Colon Carcinoma Metastatic in the Brain (tissue), 2 donors: Measurements from ENCODE around the genes KIAA1522 and FNDC5.

- PRO-cap, 2 experiments = no peak in any of the 2 experiments
These were observed 1.8 kb upstream of the MARCKSL1 start for GRCh38 chr1:32337730-32338270.

DNA sequence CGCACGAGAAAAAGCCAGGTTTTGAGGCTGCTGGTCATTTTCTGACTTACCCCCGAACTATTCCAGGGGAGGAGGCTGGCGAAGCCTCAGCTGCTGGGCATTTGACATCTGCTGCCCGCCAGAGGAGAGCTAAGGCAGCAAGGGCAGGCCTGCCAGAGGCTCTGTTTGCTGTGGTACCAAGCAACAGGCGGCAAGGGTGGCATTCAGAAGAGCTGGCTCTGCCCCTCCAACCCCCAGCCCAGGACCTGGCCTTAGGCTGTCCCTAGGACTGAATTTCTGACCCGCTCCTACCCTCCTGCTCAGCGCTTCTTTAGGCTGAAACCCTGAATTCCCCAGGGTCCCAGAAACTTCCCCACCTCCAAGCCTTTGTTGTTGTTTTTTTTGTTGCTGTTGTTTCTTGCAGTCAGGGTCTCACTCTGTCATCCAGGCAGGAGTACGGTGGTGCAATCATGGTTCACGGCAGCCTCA lies 1.5 kb upstream of the SYNC start:
- PRO-cap, 2 experiments = no peak in any of the 2 experiments

- PRO-cap, 2 experiments = no peak in any of the 2 experiments
These were observed 7.9 kb upstream of the KIAA1522 start for GRCh38 chr1:32733526-32734294.

GRCh38 chr1:32736893-32737651 lies 4.6 kb upstream of the KIAA1522 start:
- PRO-cap, 2 experiments = peak in 2 of 2 experiments; most common plus-strand start chr1:32737580 (in 2); most common minus-strand start chr1:32737419 (in 1)

GRCh38 chr1:32741173-32742216 lies at the start of gene KIAA1522:
Gene KIAA1522 (plus strand): TSS chr1:32741830.
- PRO-cap, 2 experiments = peak in 2 of 2 experiments; most common plus-strand start chr1:32741539 (in 2); most common minus-strand start chr1:32741476 (in 1)

GRCh38 chr1:32780104-32780393 lies 37.1 kb downstream of the YARS1 start:
- PRO-cap, 2 experiments = no peak in any of the 2 experiments

- PRO-cap, 2 experiments = no peak in any of the 2 experiments
These were observed 18.1 kb downstream of the YARS1 start for GRCh38 chr1:32798996-32799529.

GRCh38 chr1:32870505-32871371 lies at the start of gene FNDC5:
Gene FNDC5 (minus strand): TSS chr1:32870912.
- PRO-cap, 2 experiments = no peak in any of the 2 experiments

DNA sequence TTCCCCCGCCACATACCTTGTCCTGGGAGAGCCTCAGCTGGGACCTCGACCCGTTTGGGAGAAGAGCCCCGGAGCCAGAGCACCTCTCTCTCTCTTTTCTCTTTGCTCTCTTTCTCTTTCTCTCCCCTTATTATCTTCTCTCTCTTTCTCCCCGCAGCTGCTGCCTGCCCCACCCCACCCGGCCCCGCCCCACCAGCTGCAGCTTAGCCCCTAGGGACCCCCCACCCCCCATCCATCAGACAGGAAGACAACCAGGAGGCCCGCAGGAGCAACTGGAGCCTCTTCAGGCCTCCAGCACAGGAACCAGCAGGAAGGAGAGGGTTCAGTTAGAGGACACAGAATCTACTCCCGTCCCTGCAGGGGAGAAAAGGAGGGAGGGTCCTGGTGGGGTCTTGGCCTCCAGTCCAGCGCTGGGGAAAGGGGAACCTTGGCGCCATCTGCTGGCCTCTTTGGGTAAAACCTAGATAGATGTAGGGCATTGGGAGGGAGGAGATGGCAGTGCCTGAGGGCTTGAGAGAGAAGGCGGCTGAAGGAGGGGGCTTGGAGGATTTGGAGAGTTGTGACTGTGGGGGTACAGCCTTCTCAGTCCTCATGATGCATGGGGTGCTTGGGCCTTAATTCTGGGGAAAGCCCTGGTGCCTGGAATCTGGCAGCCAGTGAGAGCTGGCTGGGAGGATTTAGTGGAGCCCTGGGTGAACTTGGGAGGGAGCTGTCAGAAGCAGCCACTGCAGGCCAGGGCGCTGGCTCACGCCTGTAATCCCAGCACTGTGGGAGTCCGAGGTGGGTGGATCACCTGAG lies 1.9 kb upstream of the FNDC5 start:
- PRO-cap, 2 experiments = no peak in any of the 2 experiments

DNA sequence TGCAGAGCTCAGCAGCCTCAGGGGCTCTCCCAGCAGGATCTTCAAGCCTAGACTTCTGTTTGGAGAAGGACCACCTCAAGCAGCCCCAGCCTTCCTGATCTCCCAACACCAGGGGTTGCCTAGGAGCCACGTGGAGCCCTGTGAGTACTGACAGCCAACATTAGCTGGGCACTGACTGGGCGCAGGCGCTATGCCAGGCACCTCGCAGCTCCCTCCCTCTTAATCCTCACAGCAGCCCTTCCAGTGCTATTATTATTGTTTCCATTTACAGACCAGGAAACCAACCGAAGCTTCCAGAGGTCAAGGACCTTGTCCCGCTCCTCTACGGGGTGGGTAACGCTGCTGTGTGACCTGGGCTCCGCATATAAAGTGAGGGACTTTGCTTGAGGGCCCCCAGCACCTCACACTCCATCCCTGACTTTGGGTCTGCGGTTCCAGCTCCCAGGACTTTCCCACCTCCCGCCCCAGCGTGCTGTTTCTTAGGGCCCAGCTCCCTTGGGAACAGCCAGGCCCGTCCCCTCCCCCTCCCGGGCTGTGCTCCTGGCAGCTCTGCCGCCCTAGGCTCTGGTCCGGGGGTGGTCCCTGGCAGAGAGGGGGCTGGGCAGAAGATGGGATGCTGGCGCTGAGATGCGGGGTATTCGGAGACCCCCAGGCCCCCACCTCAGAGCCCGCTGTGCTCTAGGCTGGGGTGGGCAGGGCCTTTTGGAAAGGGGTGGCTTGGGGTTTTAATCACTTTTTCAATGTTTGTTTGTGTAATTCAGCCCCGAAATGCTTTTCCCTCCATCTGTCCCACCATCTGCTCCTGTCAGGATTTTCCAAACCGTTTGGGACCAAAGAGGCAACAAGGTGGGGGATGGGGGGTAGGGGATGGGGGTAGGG lies 4.2 kb upstream of the HPCA start:
- PRO-cap, 2 experiments = no peak in any of the 2 experiments

GRCh38 chr1:32937051-32937458 lies 27.6 kb downstream of the RNF19B start:
- PRO-cap, 2 experiments = no peak in any of the 2 experiments

DNA sequence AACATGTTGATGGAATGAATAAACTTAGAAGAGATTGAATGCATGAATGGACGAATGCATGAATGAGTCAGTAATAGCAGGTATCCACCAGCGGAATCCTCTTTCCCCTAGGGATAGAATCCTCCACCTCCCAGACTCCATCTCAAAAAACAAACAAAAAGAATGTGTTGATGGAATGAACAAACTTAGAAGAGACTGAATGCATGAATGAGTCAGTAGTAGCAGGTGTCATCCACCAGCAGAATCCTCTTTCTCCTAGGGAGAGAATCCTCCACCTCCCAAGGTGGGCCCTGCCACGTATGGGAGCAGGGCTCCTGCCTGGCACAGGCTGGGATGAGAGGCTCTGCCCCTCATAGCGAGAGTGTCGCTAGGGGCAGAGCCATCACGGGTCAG lies 26.8 kb upstream of the RNF19B start:
- PRO-cap, 2 experiments = no peak in any of the 2 experiments

DNA sequence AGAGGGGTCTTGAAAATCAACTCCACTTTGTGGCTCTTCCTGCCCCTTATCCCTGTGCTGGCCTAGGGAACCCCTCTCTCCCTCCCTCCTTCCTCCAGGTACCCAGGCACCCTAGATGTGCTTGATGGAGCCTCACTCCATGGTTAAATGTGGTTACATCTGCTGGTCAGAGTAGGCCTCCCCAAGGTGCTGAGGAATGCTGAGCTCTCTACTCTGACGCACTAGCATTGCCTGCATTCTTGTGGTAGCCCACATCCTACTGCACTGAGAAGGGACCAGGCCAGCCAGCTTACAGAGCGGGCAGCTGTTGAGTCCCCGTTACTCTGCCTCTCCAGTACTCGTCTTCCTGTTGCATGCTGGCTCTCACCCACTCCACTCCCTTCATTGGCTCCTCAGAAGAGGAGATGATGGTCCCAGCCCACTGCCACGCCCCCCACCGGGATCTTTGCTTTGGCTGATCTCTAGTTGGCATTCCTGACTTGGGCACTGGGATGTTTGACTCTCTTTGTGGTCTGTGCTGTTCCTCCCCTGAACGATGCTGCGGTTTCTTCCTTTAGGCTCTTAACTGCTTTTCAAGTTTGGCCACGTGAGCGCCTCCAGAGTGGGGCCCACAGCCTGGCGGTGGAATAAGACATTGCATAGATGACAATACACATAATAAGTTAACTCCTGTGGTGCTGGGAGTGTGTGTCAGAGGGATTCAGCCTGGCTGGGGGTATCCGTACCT lies 18.4 kb downstream of the AZIN2 start:
- PRO-cap, 2 experiments = no peak in any of the 2 experiments

GRCh38 chr1:33161988-33162239 lies 19.9 kb downstream of the TRIM62 start:
- PRO-cap, 2 experiments = no peak in any of the 2 experiments

DNA sequence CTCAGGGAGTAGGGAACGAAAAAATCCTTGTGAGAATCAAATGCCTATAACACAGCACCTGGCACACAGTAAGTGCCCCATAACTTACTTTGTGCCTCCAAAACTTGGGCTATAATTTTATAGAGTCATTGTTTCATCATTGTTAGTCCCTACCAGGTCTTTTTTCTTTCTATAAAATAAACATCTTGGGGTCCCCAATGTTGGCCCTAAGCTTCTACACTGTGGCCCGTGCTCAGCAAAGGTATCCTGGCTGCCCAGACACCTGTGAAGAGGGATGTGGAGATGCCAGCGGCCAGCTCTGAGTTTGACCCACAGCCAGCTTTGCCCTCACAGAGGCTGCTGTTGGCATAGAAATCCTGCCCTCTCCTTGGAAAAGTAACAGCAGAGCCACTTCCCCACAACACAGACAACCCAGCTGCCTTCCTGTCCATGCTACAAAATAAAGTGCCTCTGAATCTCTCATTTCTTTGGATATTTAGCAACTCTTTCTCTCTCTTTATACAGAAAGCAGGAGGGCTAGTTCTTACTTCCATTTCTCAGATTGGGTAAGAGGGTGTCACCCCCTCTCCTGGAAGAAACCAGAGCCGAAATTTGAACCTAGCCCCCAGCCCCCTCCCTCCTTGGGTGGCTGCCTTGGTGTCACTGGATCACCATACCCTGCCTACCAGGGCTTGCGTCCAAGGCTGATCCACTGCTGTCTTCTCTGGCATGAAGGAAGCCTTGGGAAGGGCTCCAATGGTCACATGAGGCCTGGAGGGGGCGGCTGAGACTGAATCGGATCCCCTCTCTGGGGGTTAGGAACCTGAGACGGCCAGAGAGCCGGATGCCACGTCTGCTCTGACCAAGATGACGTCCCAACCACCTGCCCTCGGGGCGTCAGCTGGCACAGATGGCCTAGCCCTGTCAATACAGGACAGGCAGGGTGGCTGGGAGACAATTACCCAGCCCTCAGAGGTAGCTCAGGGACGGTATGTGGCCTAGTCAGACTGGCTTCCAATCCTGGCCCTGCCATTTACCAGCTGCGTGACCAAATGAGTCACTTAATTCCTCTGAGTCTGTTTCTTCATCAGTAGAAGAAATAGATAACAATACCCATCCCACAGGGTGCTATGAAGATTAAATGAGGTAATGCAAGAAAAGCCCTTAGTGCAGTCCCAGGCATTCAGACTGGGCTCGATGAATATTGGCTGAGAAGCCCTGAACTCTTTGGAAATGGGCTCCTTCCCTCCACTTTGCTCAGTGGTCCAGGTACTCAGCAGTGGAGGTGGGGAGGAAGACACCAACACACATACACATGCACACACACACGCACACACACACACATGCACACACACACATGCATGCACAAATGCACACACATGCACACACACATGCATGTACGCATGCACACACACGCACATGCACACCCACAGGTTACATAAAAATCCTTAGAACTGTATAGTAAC lies 5.6 kb downstream of the TRIM62 start:
- PRO-cap, 2 experiments = no peak in any of the 2 experiments

DNA sequence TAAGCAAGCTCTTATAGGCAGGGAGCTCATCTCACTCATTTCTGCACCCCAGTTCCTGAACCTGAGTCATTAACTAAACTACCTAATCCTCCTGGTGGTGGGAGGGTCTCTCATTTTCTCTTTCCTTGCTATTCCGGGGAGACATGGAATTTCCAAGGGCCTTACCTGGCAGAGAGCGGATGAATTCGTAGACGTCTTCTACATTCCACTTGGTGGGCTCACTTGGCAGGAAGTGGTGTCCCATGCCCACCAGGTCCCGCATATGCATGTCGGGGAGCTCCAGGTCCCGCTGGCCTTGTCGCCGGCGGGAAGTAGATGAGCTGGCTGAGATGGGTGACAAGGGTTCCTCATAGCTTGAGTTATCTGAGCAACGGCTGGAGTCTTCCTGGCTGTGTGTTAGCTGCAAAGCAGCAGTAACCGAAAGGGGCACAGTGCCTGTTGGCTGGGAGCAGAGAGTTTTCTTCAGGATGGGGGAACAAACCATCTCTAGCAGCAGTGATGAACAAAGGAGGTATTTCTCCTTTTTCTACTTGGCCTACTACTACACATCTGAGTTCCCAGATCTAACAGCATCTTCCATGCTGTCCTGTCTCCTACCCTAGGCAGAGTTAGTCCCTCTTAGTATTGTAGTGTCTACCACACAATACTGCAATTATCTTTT lies 7.9 kb upstream of the A3GALT2 start:
- PRO-cap, 2 experiments = no peak in any of the 2 experiments

- PRO-cap, 2 experiments = no peak in any of the 2 experiments
These were observed 10.2 kb upstream of the A3GALT2 start for GRCh38 chr1:33330941-33331575.

DNA sequence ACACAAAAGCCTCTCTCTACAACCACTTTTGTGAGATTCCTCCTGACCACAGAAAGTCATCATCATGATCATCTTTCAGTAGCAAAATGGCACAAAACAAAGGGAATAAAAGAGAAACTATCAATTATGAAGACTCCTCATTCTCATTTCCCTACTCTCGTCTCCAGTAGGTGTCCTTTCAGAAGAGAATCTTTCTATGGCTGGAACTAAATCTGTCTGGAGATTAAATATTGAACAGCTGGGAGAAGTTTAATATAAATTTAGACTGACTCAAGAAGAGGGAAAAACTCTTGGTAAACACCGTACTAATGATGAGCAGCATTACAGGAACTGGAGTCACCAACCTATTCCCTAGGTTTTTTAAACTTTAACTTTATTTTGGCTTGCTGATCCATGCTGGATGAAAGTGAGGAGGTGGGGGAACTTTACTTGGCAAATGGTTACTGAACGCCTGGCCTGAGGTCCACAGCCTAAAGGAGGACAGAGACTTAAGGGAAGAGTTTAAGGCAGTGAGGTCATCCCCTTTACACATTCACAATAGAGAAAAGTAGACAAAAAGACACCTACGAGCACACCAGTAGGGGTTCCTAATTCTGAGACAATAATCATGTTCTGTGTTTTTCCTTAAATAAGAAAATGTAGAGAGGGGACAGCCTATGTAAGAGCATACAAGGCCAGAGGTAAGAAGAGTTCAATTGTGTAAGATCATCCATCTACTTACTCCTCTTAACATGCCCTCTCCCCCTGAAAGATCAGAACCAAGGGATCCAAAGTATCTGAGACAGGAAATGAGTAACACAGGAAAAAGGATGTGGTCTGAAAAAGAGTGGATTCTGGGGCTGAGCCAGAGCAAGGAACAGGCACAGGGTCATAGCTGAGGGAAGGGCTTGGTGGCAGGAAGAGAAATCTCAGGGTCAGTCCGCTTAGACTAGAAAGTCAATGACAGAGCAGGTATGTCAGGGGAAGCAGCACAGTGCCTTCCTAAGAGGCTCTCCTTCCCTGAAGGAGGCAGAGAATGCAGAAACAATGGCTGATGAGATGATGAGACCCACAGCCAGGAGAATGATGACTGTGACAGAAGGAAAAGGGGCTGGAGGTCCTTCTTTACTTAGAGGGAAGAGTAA lies 25.8 kb upstream of the A3GALT2 start:
- PRO-cap, 2 experiments = peak in 2 of 2 experiments; most common plus-strand start position 945 of the sequence (in 2); most common minus-strand start position 724 of the sequence (in 1)

- PRO-cap, 2 experiments = no peak in any of the 2 experiments
These were observed 42.4 kb upstream of the A3GALT2 start for GRCh38 chr1:33363198-33363697.

GRCh38 chr1:33379661-33380439 lies 51.0 kb downstream of the PHC2 start:
- PRO-cap, 2 experiments = no peak in any of the 2 experiments